SUDHL5 (cell line): ENCODE measurements around a stretch of chr2.

GRCh38 chr2:24252214-24252697 is 77.4 kb downstream of the FAM228A start:
- PRO-cap, result no peak

DNA sequence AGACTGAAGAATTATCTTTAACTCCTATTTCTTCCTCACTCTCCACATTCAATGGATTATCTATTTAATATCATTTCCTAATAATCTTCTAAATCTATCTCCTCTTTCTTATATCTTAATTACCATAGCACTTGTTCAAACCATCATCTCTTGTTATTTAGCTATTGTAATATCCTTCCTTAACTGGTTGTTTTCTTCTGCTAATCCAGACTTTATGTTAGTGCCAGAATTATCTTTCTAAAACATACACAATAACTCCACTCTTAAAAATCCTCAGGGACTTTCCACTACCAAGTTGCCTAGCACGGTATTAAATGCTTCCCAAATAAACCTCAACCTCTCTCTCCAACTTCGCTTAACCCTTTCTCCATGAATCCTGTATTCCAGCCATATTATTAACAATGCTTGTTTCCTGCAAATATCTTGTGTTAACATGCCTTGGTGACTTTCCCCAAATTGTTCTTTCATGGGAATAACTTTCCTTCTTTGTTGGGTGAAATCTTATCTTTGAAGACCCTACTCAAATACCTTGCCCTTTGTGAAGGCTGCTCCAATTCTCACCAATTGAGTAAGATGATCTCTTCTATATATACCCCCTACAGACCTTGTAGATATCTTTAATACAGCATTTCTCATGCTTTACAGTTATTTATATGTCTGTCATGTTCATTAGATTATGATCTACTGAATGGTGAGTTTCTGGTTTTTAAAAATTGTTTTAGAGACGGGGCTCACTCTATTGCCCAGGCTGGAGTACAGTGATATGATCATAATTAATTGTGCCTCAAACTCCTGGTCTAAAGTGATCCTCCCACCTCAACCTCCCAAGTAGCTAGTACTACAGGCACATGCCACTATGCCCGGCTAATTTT is 84.6 kb downstream of the FAM228A start:
- PRO-cap, result no peak

DNA sequence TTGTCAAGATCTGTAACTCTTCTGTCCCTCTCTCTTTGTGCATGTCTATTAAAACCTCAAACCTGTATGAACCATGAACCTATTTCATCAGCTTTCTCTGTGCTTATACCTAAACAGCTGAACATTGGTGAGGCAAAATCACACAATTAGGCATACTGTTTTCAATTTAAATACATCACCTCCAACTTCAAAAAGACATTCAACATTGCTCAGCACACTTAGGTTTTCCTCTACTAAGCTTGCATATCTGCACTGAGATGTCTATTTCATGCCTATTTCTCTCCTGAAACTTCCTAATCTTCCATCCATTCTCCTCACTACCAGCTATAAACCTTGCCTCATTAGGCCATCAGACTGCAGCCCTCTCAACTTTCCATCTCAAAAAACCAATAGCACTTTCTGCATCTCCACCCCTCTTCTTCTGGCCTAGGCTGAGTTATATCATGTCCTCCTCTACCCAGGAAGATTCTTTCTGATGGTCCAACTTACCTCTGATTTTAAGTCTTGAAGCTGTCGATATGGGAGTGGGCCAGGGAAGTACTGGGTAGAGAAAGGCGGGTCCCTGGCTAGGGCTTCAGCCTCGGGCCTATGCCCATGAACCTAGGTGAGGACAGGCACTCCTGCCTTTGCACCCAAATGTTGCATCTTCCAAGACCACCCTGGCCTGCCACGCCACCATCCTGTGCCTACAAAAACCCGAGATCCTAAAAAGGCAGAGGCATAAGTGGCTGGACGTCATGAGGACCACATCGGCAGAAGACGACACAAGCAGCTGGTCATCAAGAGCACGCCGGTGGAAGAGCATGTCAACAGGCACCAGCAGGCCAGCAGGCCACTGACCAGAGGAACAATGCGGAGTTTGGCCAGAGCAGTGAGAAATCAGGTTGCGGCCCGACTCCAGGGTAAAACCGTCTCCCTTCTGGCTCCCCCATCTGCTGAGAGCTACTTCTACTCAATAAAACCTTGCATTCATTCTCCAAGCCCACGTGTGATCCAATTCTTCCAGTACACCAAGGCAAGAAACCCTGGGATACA is 78.6 kb downstream of the ITSN2 start:
- PRO-cap, result no peak

- PRO-cap, result no peak
These were observed 1.3 kb upstream of the NCOA1 start for GRCh38 chr2:24489464-24490457.

DNA sequence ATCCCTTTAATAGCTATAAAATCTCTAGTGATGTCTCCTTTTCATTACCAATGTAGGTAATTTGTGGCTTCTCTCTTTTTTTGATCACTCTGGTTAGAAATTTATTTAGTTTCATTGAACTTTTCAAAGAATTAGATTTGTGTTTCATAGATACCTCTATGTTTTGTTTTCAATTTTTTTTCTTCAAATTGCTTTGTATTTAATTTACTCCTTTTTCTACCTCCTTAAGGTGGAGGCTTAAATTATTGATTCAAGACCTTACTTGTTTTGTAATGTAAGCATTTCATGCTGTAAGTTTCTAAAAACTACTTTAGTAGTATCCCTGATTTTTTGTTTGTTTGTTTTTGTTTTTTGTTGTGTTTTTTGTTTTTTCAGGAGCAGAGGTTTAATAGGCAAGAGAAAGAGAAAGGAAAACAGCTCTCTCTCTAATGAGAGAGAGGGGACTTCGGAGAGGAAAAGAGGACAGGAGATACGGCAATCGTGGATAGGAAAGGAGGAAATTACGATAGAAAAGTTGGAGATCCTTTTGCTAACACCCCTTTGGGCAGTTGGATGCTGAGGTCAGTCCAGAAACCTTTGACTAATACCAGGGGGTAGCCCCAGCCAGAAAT is 63.1 kb downstream of the NCOA1 start:
- PRO-cap, result no peak

- PRO-cap, result no peak
These were observed 53.9 kb downstream of the PTRHD1 start for GRCh38 chr2:24739333-24739694.

- PRO-cap, result no peak
These were observed 41.3 kb downstream of the PTRHD1 start for GRCh38 chr2:24751715-24752393.

- PRO-cap, result no peak
These were observed 62.5 kb downstream of the CENPO start for GRCh38 chr2:24855617-24856147.

- PRO-cap, result bidirectional peak, plus-strand start at chr2:24972682, minus-strand start at chr2:24972631; unidirectional peak, minus-strand start at chr2:24972780
These were observed 791 bp upstream of the DNAJC27 start for GRCh38 chr2:24972276-24973215.

DNA sequence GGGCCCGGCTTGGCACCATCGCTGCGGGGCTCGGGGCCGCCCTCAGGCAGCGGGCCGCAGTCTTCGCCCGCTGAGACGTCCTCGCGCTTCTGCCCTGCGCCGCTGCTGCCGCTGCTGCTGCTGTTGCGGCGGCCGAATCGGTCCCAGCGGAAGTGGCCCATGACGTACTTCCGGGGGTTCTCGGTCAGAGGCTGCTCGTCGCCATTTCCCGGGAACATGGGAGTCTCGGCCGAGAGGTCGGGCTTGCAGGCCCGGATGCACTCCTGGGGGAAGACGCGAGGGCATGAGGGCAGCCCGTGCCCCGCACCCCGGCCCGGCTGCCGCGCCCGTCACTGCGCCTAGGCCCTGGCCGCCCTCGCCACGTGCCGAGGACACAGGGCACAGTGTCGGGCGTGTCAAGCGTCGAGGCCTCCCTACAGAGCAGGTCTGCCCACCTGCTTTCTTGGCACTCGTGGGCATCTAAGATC is 6.9 kb downstream of the POMC start:
- PRO-cap, result no peak

DNA sequence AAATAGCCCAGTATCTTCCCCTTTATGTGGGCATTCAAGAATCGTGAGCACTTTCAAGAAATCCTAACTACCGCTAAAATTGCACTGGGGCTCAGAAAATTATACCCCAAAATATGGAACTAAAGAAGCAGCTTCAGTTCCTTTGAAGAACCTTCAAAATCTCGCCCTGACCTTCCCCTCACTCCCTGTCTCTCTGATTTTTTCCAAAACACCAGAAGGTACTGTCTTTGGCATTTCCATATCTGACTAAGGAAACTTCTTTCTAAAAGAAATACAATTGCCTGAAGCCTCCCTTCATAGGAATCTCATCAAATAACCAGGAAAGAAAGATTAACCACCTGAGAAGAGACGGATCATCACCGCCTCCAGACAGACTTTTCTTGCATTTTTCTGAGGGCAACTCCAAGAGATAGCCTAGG is 8.0 kb upstream of the POMC start:
- PRO-cap, result no peak

GRCh38 chr2:25340093-25340972 is 1.4 kb downstream of the DNMT3A start:
- PRO-cap, result no peak

- PRO-cap, result bidirectional peak, plus-strand start at chr2:25421090, minus-strand start at chr2:25421002
These were observed 79.0 kb upstream of the DNMT3A start for GRCh38 chr2:25420643-25421232.

DNA sequence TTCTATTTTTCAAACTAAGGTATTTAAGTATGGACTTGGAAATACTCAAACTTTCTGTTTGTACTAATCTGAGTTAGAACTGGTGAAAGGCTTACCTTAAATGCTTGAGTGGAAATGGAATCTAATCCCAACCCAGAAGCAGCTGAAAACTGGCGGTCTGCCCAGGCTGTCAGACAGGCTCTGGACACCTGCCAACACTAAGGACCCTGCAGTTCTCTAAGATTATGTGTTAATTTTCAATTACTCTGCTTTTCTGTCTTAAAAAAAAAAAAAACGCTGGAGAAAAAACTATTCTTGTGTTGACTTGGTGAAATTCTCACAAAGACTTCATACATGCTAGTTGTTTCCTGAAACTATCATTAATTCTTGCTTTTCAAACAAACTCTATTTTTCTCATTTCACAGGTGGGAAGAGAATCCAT is 132.3 kb upstream of the DNMT3A start:
- PRO-cap, result no peak

GRCh38 chr2:25558125-25558842 is 115.1 kb downstream of the DTNB start:
- PRO-cap, result no peak

- PRO-cap, result no peak
These were observed 38.4 kb upstream of the DTNB start for GRCh38 chr2:25711771-25712279.

GRCh38 chr2:25740379-25741249 is 67.2 kb upstream of the DTNB start:
- PRO-cap, result no peak

- PRO-cap, result no peak
These were observed 68.7 kb downstream of the ASXL2 start for GRCh38 chr2:25809588-25810036.

DNA sequence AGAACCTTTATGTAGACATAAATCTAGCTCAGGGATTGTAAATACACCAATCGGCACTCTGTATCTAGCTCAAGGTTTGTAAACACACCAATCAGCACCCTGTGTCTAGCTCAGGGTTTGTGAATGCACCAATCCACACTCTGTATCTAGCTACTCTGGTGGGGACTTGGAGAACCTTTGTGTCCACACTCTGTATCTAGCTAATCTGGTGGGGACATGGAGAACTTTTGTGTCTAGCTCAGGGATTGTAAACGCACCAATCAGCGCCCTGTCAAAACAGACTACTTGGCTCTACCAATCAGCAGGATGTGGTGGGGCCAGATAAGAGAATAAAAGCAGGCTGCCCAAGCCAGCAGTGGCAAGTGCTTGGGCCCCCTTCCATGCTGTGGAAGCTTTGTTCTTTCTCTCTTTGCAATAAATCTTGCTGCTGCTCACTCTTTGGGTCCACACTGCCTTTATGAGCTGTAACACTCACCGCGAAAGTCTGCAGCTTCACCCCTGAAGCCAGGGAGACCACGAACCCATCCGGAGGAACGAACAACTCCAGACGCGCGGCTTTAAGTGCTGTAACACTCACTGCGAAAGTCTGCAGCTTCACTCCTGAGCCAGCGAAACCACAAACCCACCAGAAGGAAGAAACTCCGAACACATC is 37.9 kb upstream of the ASXL2 start:
- PRO-cap, result no peak

GRCh38 chr2:26012404-26013219 is 21.3 kb upstream of the RAB10 start:
- PRO-cap, result no peak